Mononuclear cell (primary cell): ENCODE data around the genes PCDHB7, PCDHB16 and PCDHGB3.

GRCh38 chr5:140342179-140343332, 3.8 kb downstream of the HBEGF start:
- RRBS: no CpG with 5 or more reads among the region's 9 CpGs

GRCh38 chr5:140347502-140347779, 1.0 kb upstream of the HBEGF start:
- RRBS: no CpG with 5 or more reads among the region's 2 CpGs

DNA sequence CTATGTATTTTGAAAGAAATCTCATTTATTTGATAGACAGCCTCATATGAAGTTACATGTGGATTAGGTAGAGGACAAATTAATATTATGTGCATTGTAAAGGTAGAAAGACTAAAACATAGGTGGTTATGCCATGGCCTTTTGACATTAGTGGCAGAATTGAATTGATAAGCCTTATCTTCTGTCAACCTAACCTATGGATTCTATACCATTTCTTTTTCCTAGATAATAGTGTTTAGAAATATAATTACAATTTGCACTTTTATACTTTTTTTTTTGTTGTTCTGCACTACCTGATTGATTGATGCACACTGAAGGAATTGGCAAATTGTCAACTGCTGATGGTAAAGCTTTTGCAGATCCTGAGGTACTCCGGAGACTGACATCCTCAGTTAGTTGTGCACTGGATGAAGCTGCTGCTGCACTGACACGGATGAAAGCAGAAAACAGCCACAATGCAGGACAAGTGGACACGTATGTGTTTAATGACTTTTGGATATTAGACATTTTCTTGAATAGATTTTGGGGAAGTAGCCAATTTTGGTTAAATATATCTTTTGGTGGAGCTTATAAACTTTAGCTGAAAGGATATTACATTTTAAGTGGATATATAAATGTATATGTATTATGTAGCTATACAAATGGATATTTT, 36.6 kb downstream of the ANKHD1 start:
- RRBS: no CpG with 5 or more reads among the region's 3 CpGs

DNA sequence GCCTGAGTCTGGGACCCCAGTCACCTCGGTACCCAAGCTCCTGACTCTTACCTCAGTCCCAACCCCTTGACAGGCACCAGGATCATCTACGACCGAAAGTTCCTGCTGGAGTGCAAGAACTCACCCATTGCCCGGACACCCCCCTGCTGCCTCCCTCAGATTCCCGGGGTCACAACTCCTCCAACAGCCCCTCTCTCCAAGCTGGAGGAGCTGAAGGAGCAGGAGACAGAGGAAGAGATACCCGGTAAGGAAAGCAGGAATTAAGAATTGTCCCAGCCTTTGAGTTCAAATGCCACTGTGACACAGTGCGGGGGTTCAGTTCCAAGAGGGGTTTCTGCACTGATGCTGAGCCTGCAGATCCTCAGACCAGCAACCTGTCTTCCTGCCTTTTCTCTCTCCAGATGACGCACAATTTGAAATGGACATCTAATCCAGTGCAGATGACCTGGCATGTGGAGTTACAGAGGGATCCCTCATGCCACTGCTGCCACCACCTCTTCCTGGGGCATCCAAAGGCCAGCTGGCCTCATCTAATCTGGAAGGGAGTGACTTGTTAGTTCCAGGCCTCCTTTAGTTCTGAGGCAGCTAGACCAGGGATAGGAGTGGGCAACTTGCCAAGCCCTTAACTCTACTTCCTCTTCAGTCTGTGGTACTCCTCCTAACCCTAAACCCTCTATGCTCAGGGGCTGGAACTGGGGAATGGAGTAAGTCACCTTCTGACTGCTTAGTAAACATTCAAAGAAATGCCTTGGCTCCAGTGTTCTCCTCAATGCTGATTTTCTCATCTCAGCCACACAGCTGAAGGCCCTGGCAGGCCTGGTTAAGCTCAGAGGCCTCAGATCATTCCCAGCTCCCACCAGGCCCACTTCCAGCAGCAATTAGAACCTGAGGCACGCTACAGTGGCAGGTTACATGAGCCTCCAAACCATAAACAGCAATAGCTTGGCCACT, 1.6 kb downstream of the EIF4EBP3 start:
- RRBS: 92% methylated on average over 2 of the region's 9 CpGs

DNA sequence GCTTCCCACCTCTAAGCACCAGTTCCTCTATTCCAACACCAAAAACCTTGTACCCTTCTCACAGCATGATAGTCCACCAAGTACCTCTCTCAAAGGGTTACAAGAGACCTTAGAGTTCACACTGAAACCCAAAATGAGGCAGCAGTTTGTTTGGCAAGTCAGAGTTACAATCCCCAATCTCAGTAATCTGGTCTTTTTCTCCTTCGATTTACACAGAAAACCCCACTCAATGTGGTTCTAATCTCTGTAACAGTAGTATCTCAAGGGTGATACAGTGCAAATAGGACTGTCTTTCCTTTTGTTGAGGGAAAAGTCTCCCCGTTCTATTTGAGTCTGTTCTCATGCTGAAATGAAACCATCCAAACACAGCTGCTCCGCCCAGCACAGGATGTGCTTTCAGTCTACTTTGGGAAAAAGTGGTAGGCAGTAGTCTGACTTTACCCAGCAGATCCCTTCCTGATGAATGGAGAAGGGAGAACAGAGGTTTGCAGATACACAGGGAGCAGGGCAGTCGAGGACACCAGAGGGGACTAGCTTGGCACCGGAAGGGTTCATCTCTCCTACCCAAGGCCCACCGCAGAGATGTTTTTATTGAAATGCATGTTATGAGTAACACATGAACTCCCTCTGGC, 2.6 kb downstream of the EIF4EBP3 start:
- RRBS: no CpG with 5 or more reads among the region's 6 CpGs

DNA sequence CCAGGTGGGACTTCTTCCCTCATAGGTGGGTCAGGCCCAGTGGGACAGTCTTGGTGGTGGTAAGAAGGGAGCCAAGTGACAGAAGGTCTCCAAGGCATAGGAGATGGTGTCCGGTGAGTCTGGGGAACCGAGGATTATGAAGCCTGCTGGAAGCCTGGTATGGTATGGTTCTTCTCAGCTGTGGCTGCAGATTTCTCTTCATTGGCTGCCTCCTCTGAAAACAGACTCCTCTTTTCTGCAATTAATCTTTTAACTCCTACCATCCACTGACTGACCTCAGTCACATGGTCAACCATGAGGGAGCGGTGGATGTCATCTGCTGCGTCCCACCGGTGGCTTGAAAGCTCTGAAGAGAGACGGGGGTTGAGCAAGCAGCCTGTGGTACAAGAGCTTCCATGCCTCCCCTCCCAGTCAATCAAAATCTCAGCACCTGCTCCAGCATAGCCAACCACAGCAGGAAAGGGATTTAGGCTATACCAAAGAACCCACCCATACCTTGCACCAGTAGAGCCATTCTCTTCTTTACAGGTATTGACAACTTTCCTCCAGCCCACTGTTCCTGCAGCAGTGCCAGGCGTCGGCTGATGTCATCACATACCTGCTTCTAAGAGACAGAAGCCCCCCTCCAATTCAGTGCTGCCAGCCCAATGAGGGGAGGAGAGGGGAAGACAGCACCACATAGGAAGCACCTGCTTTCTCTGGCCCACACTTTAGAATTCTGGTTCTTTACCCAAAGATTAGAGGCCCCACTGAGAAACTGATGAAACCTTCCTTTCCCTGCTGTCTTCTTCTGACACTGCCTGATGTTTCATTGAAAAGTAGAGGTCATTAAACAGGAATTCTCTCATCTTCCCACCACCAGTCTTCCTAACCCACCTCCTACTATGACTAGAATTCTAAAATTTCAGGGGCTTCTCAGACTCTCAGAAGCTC, 3.4 kb downstream of the EIF4EBP3 start:
- RRBS: no CpG with 5 or more reads among the region's 8 CpGs

DNA sequence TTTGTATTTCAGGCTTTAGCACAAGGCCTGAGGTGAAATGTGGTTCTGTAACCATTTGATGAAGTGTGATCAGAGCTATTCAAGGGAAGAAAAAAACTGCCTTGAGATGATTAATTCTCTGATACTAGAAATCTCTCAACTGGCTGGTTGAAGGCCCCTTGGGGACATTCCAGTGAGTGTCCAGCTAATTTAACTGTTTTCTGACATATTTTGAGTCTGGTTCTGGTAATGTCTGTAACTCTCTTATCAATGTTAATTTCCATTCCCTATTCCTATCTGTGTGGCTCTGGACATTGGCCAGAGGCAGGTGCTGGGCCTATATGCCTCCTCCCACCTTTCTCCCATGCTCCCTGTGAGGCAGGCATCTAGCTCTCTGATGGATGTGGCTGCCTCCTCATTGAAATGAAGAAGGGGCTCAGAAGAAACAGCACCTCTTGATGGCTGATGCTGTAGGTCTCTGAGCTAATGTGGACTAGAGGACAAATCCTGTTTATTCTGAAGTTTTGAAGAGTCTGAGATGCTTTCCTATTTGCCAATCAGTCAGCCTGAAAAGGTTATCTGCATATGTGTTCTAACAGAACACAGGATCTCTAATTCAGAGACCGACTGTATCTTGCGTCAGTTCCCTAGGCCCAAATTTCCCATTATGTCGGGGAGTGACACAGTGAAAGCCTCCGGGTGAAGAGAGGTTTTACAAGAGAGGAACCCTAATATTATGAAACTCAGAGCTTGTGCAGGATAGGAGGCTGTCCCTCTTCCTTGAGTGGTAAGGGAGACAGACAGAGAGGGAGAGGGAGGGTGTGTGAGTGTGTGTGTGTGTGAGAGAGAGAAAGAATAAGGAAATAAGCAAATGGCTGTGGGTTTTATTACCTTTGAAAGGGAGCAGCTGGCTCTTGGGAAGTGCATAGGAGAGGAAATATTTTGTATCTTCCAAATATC, 2.2 kb downstream of the CD14 start:
- RRBS: no CpG with 5 or more reads among the region's 4 CpGs

DNA sequence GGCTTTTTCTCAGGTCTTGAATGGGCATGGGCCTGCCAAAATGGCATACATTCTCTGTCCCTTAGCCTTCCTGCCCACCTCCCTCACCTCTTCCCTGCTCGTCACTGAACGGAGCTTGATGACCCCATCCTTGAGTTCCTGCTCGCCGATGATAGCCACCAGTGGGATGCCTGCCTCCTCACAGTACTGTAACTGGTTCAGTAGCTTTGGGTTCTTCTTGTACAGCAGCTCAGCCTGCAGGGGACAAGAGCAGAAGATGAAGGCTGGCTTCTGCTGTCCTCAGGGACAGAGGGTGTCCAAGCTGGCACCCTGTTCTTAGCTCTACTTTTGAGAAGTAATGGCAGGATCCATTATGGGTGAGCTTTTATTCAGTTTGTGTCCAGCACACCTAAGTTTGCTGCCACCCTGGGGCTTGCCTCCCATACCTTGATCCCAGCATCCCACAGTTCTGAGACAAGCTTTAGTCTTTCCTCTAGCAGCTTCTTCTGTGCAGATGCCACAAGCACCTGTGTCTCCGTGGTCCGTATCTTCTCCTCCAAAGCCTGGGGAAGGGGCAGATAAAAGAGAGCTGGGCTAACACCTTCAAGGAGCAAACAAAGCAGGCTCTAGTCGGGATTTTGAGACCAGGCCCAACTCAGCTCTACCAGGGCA, 1.3 kb upstream of the DND1 start:
- RRBS: no CpG with 5 or more reads among the region's 7 CpGs

GRCh38 chr5:141172329-141172958, at the start of gene PCDHB7:
TSS of gene PCDHB7 (plus strand) at chr5:141172644.
- RRBS: no CpG with 5 or more reads among the region's 16 CpGs

- RRBS: no CpG with 5 or more reads among the region's 18 CpGs
These were observed at the start of gene PCDHB16 for GRCh38 chr5:141182246-141182870. TSS of gene PCDHB16 (plus strand) at chr5:141182387.

- RRBS: no CpG with 5 or more reads among the region's 11 CpGs
These were observed 430 bp downstream of the PCDHGA2 start for GRCh38 chr5:141339090-141339289.

- RRBS: no CpG with 5 or more reads among the region's 8 CpGs
These were observed at the start of gene PCDHGB3 for GRCh38 chr5:141369939-141370361. TSS of gene PCDHGB3 (plus strand) at chr5:141370242.

DNA sequence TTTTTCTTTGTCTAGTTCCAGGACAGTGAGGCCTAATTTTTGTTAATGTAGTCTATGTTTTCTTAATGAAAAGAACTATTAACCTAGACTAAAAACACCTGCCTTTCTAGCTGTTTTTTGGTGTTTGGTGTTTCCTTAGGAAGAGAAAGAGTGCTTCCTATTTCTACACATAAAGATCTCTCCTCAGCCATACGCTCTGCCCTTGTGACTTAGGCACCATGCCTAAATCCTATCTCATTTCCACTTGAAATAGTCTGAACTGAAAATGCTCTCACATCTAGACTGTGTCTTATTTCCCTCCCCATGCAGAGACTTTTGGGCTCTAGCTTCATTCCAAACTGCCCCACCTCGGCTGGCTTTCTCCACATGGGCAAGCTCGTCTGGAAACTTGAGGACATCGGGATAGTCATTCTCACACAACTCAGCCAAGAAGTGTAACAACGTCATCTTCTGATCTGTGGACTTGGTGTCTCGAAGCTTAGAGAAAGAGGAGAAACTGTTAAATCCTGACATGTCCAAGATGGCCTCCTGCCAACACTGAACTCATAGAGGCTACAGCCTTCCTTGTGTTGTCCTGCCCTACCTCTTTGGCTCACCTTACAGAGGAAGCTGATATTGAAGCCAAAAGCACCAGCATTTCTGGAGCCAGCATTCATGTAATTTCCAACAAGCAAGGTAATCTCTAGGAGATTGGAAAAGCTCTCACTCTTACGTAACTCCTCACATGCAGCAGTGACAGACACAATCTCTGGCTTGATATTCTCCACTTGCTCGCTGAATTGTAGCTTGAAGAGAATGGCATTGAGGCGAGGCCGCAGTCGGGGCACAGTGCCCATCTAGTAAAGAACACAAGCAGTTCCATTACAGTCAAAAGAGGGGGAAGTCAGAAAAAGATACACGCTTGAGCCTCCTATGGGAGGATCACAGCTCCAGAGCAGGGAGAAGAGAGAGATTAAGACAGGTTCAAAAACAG, 39.5 kb downstream of the PCDHGC5 start:
- RRBS: no CpG with 5 or more reads among the region's 12 CpGs

DNA sequence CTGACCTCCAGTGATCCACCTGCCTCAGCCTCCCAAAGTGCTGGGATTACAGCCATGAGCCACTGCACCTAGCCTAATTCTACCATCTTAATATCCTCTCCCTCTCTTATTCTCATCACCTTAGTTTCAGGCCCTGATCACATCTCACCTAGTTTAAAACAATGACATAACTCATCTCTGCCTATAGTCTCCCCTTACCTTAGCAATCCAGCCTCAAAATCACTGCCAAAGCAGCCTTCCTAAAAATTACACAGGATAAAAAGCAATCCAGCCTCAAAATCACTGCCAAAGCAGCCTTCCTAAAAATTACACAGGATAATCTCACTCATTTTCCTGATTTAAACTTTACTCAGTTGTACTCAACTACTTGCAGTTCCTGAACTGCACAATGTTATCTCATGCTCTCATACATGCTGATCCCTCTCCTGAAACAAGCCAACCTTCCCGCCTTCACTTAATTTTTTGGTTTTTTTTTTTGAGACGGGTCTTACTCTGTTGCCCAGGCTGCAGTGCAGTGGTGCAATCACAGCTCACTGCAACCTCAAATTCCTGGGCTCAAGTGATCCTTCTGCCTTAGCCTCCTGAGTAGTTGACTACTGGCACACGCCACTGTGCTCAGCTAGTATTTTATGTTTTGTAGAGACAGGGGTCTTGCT, 43.0 kb downstream of the PCDHGC5 start:
- RRBS: no CpG with 5 or more reads among the region's 3 CpGs

DNA sequence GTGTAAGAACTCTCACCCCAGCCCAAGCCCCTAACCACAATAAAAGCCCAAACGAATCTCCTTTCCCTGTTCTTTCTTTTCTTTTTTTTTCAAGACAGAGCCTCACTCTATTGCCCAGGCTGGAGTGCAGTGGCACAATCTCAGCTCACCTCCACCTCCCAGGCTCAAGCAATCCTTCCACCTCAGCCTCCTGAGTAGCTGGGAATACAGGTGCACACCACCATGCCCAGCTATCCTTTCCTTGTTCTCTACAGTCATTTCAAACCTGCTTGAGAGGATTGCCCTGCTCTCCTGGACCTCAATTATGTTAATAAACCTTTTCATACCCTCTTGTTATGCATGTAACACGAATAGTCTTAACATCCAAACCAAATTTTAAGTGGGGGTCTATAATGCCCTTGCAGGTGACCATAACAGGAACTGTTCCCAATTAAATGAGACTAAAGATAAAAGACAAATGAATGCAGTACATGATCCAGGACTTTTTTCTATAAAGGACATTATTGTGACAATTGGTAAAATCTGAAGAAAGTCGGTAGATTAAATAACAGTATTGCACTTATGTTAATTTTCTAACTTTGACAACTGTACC, 61.8 kb downstream of the PCDHGC5 start:
- RRBS: no CpG with 5 or more reads among the region's 3 CpGs

GRCh38 chr5:141840086-141840949, 37.9 kb downstream of the PCDH1 start:
- RRBS: no CpG with 5 or more reads among the region's 8 CpGs

GRCh38 chr5:141848960-141849249, 29.3 kb downstream of the PCDH1 start:
- RRBS: no CpG with 5 or more reads among the region's 4 CpGs

- RRBS: no CpG with 5 or more reads among the region's 8 CpGs
These were observed 26.3 kb downstream of the PCDH1 start for GRCh38 chr5:141851642-141852560.

- RRBS: no CpG with 5 or more reads among the region's 19 CpGs
These were observed 3.7 kb downstream of the PCDH1 start for GRCh38 chr5:141874137-141875213.

GRCh38 chr5:141878104-141878331, 192 bp downstream of the PCDH1 start:
- RRBS: 1% methylated on average over 12 of the region's 31 CpGs